Melanocyte of skin (primary cell): ENCODE measurements around a stretch of chr7.

- CAGE, long polyA plus RNA, 2 experiments: no peak in any of the 2 experiments
Measured at GRCh38 chr7:140025938-140026855, 36.6 kb downstream of the PARP12 start.

GRCh38 chr7:140033279-140034270 is 29.2 kb downstream of the PARP12 start:
- CAGE, long polyA plus RNA, 2 experiments: no peak in any of the 2 experiments

GRCh38 chr7:140048985-140049544 is 13.7 kb downstream of the PARP12 start:
- CAGE, long polyA plus RNA, 2 experiments: no peak in any of the 2 experiments

DNA sequence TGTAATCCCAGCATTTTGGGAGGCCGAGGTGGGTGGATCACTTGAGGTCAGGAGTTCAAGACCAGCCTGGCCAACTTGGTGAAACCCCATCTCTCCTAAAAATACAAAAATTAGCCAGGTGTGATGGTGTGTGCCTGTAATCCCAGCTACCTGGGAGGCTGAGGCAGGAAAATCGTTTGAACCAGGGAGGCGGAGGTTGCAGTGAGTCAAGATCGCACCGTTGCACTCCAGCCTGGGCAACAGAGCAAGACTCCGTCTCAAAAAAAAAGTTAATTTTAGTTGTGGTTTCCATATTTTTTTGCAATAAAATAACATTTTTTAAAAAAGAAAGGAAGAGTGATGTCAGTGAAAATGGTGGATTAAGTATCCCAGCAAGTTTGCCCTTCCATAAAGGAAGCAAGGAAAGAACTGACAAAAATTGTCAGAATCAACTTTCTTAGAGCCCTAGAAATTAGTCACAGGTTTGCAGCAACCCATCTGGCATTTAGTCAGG is 2.4 kb upstream of the PARP12 start:
- CAGE, long polyA plus RNA, 2 experiments: no peak in any of the 2 experiments

- CAGE, long polyA plus RNA, 2 experiments: no peak in any of the 2 experiments
Measured at GRCh38 chr7:140083933-140084637, 21.3 kb upstream of the PARP12 start.

DNA sequence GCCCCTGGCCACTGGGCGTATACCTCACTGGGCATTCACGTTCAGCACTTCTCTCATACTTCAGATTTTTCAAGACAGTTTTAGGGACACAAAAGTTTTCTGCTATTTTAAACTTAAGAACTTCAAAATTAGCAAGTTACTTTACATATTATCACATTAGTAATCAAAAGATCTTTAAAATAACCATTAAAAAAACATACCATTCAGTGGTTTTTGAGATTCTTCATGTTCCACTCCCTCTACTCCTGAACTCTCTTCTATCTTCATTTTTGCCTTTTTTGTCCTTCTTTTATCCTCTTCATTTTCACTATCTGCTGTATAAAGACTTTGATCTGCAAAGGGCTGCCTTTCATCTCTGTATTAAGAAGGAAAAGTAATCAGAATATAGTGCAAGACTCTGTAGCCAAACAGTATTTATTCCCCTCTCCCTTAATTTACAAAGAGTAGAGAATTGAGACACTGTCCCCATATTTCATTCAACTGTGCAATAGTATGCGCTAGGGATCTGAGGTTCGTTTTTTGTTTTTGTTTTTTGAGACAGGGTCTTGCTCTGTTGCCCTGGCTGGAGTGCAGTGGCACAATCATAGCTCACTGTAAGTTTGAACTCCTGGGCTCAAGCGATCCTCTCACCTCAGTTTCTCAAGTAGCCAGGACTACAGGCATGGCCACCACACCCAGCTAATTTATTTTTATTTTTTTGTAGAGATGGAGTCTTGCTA is 36.1 kb upstream of the PARP12 start:
- CAGE, long polyA plus RNA, 2 experiments: no peak in any of the 2 experiments

DNA sequence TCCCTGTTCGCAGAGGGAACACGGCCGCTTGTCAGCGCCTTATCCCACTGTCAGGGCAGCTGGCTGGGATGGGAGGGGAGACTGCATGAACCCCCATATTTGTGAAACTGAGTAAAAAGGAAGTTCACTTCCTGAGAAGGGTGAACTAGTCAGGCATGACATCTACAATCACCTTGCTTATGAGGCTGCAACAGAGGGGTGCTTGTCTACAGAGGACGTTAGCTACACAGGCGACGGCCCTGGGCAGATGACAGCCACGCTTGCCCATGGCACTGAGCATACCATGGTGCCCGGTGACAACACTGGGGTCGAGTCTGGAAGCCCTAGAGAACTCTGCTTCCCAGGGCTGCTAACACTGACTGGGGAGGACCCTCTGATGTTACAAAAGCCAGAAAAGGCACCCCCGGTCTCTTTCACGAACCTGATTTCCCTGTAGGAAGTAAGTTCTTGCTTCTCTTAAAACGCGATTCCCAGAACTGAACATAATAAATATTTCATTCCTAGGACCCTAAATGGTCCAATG is 46.1 kb upstream of the KDM7A start:
- CAGE, long polyA plus RNA, 2 experiments: no peak in any of the 2 experiments

DNA sequence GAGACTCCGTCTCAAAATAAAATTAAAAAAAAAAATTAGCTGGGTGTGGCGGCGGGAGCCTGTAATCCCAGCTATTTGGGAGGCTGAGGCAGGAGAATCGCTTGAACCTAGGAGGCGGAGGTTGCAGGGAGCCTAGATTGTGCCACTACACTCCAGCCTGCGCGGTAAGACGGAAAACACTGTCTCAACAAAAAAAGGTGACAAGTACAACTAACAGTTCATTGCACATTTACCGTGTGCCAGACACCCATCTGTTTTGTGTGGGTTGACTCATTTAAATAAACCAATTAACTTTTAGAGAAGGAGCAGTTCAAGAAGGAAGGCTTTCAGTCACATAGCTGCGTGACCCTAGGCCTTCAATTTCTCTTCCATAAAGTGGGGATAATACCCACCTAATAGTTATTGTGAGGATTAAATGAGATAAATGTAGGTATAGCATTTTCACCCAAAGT is 52.2 kb upstream of the KDM7A start:
- CAGE, long polyA plus RNA, 2 experiments: no peak in any of the 2 experiments

DNA sequence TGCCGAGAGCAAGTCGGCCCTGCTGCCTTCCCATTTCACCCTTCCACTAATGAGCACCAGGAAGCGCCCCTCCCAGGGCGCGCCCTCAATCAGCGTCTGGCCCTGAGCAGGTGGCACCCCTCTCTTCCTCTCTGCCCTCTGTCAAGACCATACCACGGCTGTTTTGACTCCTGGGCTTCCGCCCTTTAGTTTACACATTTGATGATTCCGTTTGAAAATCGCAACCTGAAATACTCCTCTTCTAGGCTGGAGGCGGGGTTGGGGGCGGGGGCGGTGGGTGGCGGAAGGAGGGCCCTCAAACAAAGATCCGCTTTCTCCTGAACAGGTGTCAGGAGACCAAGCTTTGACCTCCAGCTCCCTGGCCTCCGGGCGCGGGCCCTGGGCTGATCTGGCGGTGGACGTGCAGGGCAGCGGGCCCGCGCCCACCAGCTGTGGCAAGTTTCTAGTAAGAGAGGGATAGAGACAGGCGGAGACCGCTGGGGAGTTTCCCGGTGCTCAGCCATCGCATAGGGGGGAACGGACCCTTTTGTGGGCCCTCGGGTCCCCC is 53.2 kb upstream of the KDM7A start:
- CAGE, long polyA plus RNA, 2 experiments: no peak in any of the 2 experiments

DNA sequence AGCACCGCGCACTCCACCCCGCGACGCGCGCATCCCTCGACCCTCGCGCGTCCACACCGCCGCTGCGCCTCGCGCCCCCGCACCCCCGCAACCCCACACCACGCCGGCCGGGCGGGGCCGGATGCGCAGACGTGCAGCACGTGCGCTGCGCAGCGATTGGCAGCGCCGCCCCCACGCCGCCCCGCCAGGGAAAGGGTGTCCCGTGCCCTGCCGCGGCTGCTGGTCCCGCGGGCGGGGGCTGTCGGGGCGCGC is 53.7 kb upstream of the KDM7A start:
- CAGE, long polyA plus RNA, 2 experiments: no peak in any of the 2 experiments

GRCh38 chr7:140553280-140553670 is 74.0 kb upstream of the MKRN1 start:
- CAGE, long polyA plus RNA, 2 experiments: no peak in any of the 2 experiments

- CAGE, long polyA plus RNA, 2 experiments: no peak in any of the 2 experiments
Measured at GRCh38 chr7:140585430-140585868, 55.2 kb downstream of the DENND2A start.

- CAGE, long polyA plus RNA, 2 experiments: no peak in any of the 2 experiments
Measured at GRCh38 chr7:140723046-140723750, 26.7 kb downstream of the NDUFB2 start.

GRCh38 chr7:140725525-140726587 is 29.3 kb downstream of the NDUFB2 start:
- CAGE, long polyA plus RNA, 2 experiments: no peak in any of the 2 experiments

DNA sequence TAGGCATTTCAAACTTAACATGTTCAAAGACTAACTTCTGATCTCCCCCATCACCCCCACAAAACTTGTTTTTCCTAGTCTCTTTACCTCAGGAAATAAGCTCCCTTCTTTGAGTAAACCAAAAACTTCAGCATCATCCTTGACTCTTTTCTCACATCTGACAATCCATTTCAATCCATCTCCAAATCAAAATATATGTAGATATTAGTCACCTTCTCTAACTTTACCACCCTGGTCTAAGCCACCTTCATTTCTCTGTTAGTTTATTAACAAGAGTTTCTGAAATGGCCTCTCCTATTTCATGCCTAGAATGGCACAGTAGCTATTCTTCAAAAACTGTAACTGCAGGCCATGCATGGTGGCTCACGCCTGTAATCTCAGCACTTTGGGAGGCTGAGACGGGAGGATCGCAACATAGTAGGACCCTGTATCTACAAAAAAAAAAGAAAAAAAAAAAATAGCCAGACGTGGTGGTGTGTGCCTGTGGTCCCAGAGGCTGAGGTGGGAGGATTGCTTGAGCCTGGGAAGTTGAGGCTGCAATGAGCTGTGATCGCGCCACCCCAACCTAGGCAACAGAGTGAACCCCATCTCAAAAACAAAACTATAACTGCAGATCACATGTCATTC is 71.8 kb downstream of the BRAF start:
- CAGE, long polyA plus RNA, 2 experiments: no peak in any of the 2 experiments

- CAGE, long polyA plus RNA, 2 experiments: no peak in any of the 2 experiments
Measured at GRCh38 chr7:140991324-140991593, 23.5 kb downstream of the MRPS33 start.

GRCh38 chr7:141032490-141033002 is 17.8 kb upstream of the MRPS33 start:
- CAGE, long polyA plus RNA, 2 experiments: no peak in any of the 2 experiments

GRCh38 chr7:141072308-141072954 is 1.4 kb upstream of the TMEM178B start:
- CAGE, long polyA plus RNA, 2 experiments: no peak in any of the 2 experiments

- CAGE, long polyA plus RNA, 2 experiments: no peak in any of the 2 experiments
Measured at GRCh38 chr7:141652650-141653570, 49.1 kb downstream of the DENND11 start.

DNA sequence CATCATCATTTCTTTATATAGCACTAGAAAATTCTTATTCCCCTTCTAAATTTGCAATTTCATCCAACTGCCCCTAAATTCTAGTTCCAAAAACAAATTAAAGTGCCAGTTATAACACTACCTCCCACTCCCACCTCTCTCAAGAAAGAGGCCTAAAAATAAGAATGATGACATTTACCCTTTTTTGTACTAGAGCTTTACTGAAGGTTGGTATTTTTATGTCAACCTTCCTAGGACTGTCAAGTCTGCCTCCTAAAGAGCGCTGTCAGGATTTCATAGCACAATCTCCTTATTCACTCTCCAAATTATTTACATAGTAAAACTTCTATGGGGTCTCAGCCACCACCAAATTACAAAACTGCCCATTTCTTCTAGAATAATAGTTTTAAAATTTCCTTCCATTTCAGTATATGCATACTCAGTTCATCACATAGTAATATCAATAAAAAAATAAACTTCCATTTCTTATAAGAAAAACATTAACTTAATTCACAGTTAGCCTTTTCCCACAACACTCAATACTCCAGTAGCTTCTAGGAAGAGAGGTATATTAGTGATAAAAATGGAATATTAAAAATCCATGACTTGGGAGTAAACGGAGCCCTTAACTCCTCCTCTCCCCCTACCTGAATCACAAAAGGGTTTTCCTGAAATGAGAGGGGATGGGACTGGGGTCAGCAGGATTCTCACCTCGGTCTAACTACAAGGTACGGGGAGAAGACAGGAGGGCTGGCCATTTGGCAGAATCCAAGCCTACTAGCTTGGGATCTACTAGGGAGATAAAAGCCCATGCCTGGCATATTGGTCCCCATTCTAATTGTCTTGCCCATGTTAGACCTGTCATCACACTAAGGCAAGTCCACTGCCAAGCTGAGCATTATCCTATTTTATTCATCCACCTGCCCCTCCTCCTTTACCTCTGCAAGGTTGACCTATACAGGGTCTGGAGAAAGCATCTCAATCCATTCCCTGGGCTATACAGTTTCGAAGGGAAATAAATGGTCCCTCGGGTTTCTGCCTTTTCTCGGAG is 43.9 kb downstream of the DENND11 start:
- CAGE, long polyA plus RNA, 2 experiments: no peak in any of the 2 experiments